ENCODE measurements around the gene DAD1.

- PRO-cap, 3 experiments = peak in 1 of 3 experiments; most common plus-strand start chr14:21525690 (in 1); most common minus-strand start chr14:21525598 (in 1)
- RAMPAGE, long total RNA = no peak
These were observed 590 bp downstream of the SALL2 start for GRCh38 chr14:21525406-21526105.

- PRO-cap, 3 experiments = no peak in any of the 3 experiments
- RAMPAGE, long total RNA = no peak
These were observed 123.5 kb upstream of the OR4E1 start for GRCh38 chr14:21797151-21797426.

GRCh38 chr14:21864276-21864523 is 190.6 kb upstream of the OR4E1 start:
- PRO-cap, 3 experiments = no peak in any of the 3 experiments
- RAMPAGE, long total RNA = no peak

- PRO-cap, 3 experiments = no peak in any of the 3 experiments
- RAMPAGE, long total RNA = no peak
These were observed 140.4 kb downstream of the DAD1 start for GRCh38 chr14:22448293-22449309.

GRCh38 chr14:22472806-22473355 is 116.1 kb downstream of the DAD1 start:
- PRO-cap, 3 experiments = no peak in any of the 3 experiments
- RAMPAGE, long total RNA = no peak

DNA sequence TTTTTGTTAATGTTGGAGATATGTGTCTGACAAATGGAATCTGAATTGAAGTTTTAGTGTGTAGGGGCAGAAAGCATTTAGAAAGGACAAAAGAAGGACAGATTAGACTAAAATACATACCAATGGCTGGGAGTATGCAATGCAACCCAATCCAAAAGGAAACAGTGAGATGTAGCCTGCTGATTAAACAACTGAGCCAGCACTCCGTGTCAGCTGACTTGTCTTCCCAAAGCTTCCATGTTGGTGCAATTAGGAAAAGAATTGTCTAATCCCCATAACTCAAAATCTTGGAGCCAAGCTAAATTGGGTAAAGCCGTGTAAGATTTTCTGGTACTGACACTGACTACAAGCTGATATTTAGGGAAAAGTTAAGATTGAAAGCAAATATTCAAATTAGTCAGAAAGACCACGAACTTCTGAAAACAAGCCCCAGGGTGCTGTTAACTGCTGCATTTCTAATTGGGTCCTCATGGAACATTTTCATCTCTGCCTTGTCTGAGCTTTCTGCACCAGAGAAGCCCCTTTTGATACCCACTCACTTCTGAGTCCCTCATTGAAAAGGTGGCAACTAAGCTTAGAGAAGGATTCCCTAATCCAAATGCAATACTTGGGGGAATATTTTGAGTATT is 109.1 kb downstream of the DAD1 start:
- PRO-cap, 3 experiments = no peak in any of the 3 experiments
- RAMPAGE, long total RNA = no peak

- PRO-cap, 3 experiments = no peak in any of the 3 experiments
- RAMPAGE, long total RNA = no peak
These were observed 94.3 kb downstream of the DAD1 start for GRCh38 chr14:22494484-22495295.

DNA sequence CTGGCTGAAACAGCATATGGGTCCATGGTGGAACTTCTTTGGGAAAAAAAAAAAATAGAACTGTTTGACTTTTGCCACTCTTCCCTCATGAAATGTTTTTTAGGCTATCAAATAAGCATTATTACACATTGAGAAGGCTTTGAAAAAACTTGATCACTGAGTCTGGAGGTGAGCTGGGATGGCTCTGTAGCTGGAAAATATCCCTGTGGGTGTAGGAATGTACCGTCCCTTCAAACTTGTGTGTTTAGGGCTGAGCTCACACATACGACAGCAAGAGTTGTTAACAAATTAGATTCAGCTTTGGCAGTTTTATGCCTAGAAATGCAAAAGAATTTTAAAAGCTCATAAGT is 78.6 kb downstream of the DAD1 start:
- PRO-cap, 3 experiments = no peak in any of the 3 experiments
- RAMPAGE, long total RNA = no peak

- PRO-cap, 3 experiments = no peak in any of the 3 experiments
- RAMPAGE, long total RNA = no peak
These were observed 41.7 kb downstream of the DAD1 start for GRCh38 chr14:22547195-22547936.

DNA sequence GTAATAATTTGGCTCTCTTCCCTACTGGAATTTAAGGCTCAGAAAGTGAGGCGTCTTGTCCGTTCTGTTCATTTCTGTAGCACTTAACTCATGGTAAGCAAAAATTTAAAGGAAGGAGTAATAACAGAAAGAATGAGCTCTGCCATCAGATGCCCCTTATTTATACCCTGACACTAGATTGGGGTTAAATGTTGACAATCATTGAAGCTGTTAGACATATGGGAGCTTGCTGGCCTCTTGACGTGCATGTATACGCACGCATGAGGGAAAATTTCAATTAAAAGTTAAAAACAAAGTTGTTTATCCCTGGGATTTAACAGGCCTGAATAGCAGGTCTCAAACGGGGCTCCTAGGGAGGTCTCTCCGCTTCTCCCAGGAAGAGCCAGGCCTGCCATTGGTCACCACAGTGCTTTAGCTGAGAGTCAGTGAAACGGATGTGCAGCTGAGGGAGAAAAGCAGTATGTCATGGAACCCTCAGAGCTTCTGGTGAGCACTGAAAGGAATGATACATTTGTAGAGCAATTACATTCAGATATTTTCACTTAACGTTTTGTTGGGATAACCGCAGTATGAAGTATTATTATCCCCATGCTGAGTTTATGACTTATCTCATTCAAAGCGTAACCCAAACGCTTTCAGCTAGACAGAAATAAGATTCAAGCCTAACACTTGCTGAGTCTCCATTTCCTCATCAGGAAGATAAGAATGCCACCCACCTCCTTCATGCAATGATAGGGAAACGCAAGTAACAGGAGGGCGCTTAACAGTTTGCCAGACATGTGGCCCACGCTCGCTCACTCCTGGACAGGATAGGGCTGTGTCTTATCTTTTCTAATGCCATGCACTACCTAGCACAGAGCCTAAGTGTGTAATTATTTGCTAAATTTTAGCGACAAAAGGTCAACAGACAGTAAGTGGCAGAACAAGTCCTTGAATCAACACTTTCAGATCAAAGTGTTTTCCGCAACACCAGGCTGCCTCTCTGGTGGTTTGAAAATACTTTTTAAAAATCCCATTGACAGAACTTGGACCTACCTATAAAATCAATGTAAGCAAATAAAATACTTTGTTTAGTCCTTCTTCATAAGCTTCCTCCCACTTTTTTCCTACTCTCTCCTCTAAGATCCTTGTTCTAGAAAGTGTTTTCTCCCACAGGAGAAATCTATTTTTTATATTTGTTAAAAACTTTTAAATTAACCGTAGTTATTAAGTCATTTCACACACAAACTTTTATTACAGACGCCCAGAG is 28.2 kb downstream of the DAD1 start:
- PRO-cap, 3 experiments = no peak in any of the 3 experiments
- RAMPAGE, long total RNA = no peak

GRCh38 chr14:22588773-22589455 is at the start of gene DAD1:
DAD1 (minus strand) TSS chr14:22589224.
- PRO-cap, 3 experiments = peak in 3 of 3 experiments; most common plus-strand start chr14:22589372 (in 3); most common minus-strand start chr14:22589224 (in 3)
- RAMPAGE, long total RNA = start-site peak on the minus strand at chr14:22589171-22589233, 10,033 and 1,521 reads in 2 replicates

- PRO-cap, 3 experiments = no peak in any of the 3 experiments
- RAMPAGE, long total RNA = no peak
These were observed 16.5 kb downstream of the MMP14 start for GRCh38 chr14:22852629-22853527.

GRCh38 chr14:22871207-22871563 is 355 bp upstream of the LRP10 start:
- PRO-cap, 3 experiments = no peak in any of the 3 experiments
- RAMPAGE, long total RNA = no peak

- PRO-cap, 3 experiments = no peak in any of the 3 experiments
- RAMPAGE, long total RNA = no peak
These were observed 13.7 kb downstream of the RBM23 start for GRCh38 chr14:22905195-22905671.

DNA sequence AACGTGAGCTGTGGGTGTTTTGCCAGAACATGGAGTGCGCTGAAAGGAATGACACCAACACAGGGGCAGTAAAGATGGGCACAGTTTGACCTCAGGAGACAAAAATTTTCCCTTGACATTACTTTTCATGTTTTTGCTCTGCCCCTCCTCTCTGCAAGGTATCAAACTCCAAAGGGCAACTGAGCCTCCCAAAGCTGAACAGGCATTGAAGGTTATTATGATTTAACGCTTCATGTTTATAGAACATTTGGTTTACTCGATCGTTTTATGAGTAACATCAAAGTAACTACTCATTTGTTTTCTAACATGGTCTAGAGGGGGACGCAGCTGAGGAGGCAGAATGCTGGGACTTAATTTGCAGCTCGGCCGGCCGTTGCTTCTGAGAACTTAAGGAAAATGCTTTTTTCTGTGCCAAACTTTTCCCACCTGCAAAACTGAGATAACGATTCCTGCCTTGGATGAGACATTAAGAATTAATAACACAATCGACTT is 992 bp downstream of the HAUS4 start:
- PRO-cap, 3 experiments = no peak in any of the 3 experiments
- RAMPAGE, long total RNA = no peak

DNA sequence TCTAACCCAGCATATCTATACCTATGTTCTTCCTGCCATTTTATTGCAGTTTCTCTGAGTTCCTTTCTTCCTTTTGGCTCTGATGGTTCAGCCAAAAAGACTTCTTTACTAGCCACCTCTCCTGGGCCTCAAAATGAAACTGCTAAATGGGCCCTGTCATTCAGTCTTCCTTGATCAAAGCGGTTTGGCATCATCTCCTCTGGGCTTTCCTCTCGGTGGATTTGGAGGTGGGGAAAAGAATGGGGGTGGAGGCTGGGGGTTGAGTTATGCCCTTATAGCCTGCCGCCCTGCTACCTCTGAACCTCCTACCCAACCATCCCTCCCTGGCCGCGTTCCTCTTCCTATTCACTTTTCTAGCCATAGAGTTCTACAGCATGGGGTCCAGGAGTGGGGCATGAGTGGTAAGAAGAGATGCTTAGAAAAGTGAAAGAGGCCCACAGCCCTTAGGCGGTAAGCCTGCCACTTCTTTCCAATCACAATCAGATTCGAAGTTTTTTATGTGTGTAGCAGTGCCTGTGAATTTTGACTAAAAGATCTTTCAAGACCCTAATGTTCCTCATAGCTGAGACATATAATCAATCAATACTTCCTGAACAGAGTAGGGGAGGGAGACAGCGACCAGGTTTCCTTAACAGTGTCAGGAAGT is 2.5 kb downstream of the AJUBA start:
- PRO-cap, 3 experiments = no peak in any of the 3 experiments
- RAMPAGE, long total RNA = no peak

GRCh38 chr14:22998139-22998906 is 11.6 kb downstream of the C14orf93 start:
- PRO-cap, 3 experiments = no peak in any of the 3 experiments
- RAMPAGE, long total RNA = no peak

- PRO-cap, 3 experiments = peak in 3 of 3 experiments; most common plus-strand start chr14:23071642 (in 1); most common minus-strand start chr14:23071565 (in 3)
- RAMPAGE, long total RNA = no peak
These were observed 14.0 kb upstream of the CDH24 start for GRCh38 chr14:23071187-23071832.

DNA sequence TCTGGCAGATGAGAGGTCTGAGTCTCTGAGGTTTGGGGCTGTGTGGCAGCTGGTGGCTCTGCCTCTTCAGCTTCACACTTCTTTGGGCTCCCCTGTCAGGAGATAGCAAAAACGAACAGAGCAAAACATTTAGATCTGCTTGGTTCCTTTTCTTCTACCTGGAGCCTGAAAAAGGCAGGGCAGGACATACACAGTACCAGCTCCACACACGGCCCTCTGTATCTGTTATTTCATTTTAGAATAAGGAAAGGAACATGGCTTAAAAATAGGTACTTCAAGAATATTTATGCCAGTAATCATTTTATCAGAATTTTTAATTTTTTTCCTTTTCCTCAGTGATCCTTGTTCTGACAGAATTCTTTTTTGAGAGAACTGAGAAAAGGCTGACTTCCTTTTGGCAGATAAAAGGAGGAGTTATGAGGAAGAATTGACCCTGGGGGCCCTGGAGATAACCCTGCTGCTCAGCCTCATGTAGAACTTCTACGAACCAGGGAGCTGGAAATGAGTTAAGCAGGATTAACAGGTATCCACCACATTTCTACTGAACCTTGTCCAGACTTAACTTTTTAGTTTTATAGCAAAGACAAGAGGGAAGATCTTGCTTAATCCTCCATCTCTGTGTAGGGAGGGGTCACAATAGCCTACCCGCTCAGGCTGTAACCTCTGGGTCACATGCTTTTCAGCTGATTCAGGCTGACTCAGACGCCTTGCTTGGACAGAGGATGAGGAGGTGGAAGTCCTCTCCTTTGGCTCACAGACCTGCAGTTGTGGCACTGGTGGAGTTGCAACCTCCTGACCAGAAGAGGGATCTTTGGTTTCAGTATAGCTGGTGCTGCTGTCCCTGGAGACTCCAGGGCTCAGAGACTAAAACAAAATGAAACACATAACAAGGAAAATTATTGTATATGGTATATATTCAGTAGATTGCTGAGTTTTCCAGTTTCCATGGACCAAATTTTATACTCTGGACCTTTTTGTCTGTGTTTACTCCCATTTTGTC is 16.5 kb downstream of the ACIN1 start:
- PRO-cap, 3 experiments = no peak in any of the 3 experiments
- RAMPAGE, long total RNA = no peak

DNA sequence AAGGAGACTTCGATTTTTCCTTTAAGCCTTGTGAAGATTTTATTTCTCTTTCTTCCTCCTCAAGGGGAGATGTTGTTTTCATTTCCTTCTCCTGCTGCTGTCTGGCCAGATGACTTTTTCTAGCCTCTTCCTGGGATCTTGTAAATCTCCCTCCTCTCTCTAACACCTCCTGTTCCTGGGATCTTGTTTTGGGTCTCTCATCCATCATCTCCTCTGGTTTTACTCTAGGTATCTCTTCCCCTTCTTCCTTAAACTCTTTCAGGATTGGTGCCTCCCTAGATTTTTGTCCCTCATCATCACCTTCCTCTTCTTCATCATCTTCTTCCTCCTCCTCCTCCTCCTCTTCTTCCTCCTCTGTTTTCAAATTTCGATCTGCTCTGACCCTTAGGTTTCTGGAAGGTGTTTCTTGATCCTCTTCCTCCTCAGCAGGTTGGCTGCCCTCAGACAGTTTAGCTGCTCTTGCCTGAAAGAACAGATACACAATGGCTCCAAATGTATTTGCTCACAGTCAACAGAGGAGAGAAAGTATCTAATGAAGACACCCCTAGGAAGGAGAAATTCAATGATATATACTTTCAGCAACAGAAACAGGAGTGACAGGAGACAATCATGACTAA is 14.5 kb downstream of the ACIN1 start:
- PRO-cap, 3 experiments = no peak in any of the 3 experiments
- RAMPAGE, long total RNA = no peak

Data from cerebellum (tissue), 5 donors.